ENCODE measurements around a stretch of chr3.

DNA sequence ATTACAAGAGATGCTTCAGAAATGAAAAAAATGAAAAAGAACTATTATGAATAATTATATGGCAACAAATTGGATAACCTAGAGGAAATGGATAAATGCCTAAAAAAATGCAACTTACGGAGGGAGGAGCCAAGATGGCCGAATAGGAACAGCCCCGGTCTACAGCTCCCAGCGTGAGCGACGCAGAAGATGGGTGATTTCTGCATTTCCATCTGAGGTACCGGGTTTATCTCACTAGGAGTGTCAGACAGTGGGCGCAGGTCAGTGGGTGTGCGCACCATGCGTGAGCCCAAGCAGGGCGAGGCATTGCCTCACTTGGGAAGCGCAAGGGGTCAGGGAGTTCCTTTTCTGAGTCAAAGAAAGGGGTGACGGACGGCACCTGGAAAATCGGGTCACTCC, 19.5 kb upstream of the CAPN7 start:
- RRBS, result no CpG with 5 or more reads among the region's 15 CpGs

DNA sequence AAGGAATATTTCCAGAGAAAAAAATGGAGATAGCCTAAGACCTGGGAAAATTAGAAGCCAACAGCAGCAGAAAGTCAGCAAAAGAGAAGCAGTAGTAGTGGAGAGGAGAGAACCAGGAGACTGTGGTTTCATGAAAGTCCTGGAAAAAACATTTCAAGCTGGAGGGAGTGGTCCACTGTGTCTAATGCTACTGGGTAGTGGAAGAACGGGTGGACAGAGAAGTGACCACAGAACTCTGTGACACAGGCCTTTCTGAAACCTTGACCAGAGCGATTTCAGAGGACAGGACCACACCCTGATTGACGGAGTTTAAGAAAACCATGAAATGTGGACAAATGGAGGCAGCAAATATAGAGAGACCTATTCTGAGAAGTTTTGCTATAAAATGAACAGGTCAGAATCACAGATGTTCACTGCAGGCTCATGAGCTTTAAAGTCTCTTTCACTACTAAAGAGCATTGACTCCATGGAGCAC, 15.4 kb upstream of the SH3BP5 start:
- RRBS, result no CpG with 5 or more reads among the region's 3 CpGs

GRCh38 chr3:15428180-15428391, 688 bp downstream of the EAF1 start:
- RRBS, result no CpG with 5 or more reads among the region's 5 CpGs

GRCh38 chr3:15467819-15468299, 40.5 kb downstream of the EAF1 start:
- RRBS, result no CpG with 5 or more reads among the region's 9 CpGs

GRCh38 chr3:15496219-15496709, 25.2 kb downstream of the COLQ start:
- RRBS, result no CpG with 5 or more reads among the region's 8 CpGs

DNA sequence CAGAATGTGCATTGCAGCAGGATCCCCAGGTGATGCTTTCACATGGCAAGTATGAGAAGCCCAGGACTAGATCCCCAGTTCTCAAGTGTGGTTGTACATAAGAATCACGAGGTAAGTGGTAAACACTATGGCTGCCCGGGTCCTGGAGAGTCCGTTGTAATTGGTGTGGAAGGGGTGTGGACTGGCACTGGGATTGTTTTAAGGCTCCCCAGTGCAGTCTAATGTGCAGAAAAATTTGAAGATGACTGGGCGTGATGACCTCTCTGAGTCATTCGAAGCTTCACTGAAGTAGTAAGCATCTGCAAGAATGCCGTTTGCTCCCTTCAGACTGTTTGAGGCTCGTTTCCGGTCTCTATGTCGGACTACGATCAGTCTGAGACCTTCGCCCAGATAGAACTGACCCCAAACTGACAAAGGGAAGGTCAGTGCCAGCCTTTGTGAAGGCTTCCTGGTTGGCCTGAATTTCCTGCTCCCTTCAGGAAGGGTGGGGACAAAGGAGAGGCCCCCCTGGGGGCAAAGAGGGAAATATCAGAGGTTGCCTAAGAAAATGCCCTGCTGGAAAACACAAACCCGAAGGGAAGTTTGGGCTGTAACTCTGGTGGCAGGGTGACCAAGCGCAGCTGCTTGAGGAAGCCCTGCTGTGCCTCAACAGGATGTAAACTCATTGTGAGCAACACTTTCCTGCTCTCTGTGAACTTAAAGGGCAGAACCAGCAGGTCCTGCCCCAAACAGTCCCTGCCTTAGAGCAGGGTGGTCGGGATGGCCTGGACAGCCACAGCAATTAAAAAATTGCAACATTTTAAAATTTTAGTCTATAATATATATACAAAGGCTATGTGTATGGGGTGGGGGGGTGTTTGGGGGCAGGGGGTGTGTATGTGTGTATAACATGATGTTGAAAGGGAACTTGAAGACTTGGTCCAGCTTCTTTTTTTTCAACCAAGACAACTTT, 34.7 kb downstream of the BTD start:
- RRBS, result no CpG with 5 or more reads among the region's 14 CpGs

DNA sequence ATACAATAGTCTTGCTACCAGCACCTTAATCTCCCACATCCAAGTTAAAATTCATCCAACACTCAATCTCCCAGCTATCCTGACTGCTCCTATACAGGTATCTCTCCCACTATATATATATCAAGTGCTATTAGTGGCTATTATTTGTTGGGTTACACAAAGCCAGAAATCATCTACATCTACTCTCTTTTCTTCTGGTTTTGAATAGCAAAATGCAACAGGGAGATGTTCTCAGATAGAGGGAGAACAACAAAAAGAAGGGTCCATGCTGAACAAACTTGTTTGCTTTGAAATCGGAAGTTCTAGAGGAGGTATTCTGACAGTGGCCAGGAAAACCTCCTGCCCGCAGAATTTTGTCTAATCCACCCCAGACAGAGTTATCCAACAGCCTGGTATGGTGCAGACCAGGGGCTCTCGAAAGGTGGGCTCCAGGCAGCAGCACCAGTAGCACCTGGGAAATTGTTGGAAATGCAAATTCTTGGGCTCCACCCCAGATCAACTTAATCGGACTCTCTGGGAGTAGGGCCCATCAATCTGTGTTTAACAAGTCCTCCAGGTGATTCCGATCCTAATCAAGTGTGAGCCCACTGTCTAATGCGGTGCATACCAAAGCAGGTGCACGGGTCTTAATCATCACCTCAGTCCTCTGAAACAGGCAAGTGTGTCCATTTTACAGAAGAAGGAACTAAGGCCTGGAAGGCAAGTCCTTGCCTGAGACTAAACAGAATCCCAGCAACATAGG, 51.3 kb downstream of the BTD start:
- RRBS, result no CpG with 5 or more reads among the region's 7 CpGs

DNA sequence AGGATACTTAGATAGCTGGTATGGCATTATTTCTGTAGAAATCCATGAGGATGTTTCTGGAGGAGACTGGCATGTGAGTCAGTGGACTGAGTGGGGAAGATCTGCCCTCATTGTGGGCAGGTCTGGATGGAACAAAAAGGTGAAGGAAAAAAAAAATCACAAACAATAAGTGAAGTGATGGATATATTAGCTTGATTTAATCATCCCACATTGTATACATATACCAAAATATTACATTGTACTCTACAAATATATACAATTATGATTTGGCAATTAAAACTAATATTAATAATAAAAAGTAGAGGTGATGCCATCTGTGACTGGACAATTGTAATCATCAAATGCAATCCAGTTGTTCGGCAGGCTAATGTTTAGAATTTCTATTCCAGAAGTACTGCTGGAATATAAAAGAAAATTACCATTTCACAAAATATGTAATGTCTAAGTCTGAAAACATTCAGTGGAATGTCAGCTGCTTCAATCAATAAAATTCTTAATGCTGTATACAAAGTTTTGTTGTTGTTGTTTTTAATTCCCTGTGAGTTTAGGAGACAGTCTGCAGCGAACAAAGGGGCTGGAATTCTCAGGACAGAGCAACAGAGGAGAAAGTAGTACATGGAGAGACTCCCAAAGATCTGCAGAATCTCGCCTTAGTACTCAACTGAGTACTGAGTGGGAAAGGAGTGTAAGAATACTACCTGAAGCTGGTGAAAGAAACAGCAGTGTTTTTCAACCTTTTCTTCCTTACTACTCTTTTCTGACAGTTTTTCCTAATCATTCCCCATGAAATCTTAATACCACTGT, 16.3 kb downstream of the ANKRD28 start:
- RRBS, result no CpG with 5 or more reads among the region's 3 CpGs

DNA sequence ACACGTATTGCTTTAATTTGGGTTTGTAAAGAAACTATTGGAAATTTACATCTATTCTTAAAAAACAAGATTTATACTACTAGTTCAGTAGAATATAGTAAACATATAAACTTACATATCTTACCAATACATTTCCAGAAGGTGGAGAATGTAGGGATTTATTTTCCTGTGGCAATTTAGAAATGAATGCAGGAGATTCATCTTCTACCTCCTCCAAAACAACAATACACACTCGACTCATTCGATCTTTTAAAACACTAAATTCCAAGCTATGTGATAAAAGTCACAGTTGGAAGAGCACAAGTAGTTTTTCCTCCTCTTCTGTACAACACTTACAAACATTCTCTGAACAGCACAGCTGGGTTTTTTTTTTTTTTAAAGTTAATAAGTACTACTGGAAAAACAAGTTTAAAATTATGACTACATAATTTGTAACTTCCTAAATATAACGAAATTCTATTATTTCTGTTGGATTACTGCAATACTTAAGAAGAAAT, 1.4 kb downstream of the ANKRD28 start:
- RRBS, result no CpG with 5 or more reads among the region's 4 CpGs

- RRBS, result no CpG with 5 or more reads among the region's 4 CpGs
Measured at GRCh38 chr3:15797074-15797639, 622 bp downstream of the ANKRD28 start.

DNA sequence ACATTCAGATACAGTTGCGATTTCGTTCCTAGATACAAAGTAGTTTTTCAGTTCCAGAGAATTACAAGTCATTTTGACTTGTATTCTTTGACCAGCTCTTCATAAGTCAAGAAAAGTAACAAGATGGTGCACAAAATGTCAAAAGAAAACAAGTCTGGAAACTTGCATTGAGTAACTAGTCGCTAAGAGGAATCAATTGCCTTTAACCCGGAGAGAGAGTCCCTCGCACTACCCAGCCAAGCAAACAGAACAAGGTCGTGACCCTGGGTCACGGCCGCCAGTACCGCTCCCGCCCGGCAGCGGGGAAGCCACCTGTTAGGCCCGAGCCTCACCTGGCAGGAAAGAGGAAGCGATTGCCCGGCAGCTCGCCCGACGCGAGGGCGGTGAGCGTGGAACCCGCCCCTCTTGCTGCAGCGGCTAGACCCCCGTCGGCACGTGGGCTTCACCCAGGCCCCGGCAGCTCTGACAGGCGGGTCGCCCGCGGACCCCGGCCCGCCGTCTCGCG, 61.0 kb upstream of the ANKRD28 start:
- RRBS, result 2% methylated on average over 21 of the region's 36 CpGs

DNA sequence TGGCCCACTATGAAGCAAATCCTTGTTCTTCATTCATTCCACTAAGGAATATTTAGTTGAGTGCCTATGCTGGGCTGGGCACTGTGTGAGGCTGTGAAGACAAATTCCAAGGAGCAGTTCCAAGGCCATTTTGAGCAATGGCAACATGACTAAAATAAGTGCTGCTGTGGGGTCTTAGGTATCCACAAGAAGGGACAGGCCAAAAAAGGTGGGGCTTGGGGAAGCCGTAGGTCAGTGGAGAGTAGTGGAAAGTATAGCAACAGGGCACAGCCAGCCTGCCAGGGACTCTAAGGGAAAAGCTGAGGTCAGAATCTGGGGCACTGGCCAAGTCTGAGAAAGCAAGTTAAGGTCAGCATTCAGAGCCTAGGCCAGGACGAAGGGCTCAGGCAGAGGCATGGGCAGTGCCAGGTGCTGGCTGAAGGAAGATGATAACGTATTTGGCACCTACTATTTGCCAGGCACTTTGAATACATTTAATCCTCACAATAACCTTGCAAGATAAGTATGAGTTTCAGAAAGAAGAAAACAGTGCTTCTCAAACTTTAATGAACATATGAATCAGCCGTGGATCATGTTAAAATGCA, 106.0 kb upstream of the ANKRD28 start:
- RRBS, result no CpG with 5 or more reads among the region's 4 CpGs

DNA sequence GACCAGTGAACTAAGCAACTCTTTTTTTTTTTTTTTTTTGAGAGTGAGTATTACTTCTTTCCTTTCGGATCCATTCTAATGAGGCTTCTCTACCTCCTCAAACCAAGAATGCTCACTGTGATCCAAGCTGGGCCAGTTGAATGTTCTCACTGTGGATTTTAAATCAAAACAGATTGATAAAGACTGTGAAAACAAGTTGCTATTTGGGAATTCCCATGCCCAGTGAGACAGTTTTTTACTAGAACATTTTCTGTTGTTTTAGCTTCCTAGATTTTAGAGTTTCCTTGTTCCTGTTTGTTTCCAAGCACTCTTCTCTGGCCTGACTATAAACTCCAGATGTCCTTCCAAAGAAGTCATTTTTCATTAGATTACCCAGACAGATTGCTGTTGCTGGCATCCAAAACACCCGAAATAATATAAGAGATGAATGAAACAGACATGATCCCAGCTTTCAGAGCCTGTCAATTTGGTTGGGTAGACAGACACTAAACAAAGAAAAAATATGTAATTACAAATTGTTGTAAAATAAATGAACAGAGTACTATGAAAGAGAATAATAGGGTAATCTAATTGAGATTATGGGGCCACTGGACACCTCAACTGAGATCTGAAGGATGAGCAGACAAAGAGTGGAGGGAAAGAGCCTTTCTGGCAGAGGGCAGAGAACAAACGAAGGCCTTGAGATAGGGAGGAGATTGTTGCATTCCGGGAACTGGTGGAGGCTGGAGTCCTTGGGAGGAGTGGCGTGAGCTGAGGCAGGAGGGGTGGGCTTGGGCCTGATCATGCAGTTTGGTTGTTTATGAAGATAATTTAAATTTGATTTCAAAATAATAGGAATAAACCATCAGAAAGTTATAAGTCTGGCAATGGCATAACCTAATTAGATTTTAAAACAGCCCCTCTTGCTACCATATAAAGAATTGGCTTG, 59.8 kb upstream of the GALNT15 start:
- RRBS, result no CpG with 5 or more reads among the region's 5 CpGs

- RRBS, result no CpG with 5 or more reads among the region's 1 CpG
Measured at GRCh38 chr3:16124696-16124997, 49.8 kb upstream of the GALNT15 start.

DNA sequence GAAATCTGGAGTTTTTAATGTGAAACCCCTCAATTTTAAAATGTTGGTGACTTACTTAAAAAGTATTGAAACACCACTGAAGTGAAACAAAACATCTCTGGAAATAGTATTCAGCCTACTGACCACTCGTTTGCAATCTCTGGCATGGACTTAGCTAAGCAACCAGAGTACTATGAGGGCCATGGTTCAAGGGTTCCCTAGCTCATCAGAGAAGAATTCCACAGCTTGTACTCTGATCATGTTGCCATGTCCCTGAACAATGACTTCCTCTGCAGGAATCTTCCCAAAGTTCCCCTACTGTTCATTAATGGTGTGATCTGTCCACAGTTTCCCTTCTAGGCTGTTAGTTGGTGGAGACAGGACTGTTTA, 44.5 kb upstream of the GALNT15 start:
- RRBS, result no CpG with 5 or more reads among the region's 1 CpG

DNA sequence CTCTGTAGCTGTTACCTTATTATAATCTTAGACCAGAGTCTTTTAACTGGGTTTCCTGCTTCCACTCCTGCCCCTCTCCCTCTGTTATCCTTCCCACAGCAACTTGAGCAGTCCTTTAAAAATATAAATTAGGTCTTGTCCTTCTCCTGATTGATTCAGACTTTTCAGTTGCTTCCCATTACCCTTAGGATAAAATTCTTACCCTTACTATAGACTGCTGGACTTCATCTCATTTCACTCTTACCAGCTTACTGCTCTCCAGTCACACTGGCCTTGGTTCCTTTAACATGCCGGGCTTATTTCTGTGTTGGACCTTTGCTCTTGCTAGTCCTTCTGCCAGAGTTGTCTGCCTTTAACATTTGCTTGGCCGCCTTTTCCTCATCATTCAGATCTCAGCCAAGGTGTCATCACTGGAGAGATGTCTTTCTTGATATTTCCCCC, 2.2 kb downstream of the OXNAD1 start:
- RRBS, result no CpG with 5 or more reads among the region's 2 CpGs

- RRBS, result no CpG with 5 or more reads among the region's 7 CpGs
Measured at GRCh38 chr3:16301433-16301855, 36.4 kb downstream of the OXNAD1 start.

- RRBS, result no CpG with 5 or more reads among the region's 7 CpGs
Measured at GRCh38 chr3:16448378-16449134, 64.9 kb downstream of the RFTN1 start.

DNA sequence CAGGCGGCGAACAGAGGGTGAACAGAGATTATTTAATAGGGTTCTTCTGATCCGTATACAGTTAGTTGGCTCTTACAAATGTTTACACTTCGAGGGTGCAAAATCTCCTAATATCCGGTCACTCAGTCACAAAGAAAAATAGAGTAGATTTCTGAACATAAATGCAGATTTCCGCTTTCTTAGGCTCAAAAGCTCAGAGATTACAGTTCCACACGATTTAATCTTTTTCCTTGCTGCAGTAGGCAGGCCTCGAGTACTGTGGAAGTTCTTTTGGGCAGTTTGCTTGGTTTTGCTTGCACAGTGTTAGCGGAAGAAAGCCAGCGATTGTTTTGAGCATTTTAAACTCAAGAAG, 990 bp downstream of the PLCL2 start:
- RRBS, result no CpG with 5 or more reads among the region's 10 CpGs

DNA sequence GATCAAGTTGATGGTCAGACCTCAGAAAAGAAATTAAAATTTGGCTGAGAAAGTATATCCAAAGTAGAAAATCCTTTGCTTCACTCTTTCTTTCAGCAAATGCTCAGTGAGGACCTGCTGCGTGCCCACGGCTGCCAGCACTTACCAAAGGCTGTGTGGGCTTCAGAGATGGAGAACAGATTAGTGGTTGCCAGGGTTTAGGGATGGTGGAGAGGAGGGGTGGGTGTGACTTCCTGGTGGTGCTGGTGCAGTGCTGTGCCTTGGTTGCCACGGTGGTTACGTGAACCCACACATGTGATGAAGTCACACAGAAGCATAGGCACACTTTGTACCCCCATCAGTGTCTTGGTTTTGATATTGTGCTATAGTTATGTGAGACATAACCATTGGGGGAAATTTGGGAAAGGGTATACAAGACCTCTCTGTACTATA, 204.2 kb downstream of the PLCL2 start:
- RRBS, result no CpG with 5 or more reads among the region's 4 CpGs

Measured in iris pigment epithelial cell (primary cell).